SJCRH30 (cell line): Measurements from ENCODE around the genes FBXW12, NCKIPSD and USP19.

GRCh38 chr3:48087978-48088542 lies 71.8 kb upstream of the MAP4 start:
- RAMPAGE, long total RNA: no peak

GRCh38 chr3:48371870-48372337 lies at the start of gene FBXW12:
TSS of gene FBXW12 (plus strand) at chr3:48372219.
- RAMPAGE, long total RNA: no peak

DNA sequence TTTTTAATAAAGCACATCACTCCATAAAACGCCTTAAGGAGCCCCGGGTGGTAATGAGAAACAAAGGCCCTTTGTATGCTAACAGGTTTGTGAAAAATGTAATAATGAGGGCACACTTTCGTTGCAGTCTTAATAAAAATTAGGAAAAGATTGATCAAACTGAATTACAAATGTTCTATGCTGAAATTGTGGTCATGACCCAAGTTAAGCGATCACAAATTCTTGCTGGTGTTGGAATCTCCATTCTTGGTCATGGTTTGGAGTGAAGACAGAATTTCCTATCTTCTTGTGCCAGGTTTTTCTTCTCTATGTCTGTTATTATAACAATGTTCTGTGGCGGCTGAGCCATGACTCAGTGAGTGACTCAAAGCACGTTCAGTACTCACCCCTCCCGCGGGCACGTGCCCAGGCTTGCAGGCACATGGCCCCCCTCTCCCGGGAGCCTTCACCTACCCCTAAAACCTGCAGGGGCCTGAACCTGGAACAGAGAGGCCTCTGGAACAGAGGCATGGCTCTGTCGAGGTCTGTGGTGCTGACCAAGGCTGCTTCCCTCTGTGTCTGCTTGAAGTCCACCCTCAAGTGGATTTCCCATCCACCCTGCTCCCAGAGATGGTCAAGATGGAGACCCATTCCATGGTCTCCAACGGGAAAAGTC lies 27.7 kb downstream of the PLXNB1 start:
- RAMPAGE, long total RNA: no peak

DNA sequence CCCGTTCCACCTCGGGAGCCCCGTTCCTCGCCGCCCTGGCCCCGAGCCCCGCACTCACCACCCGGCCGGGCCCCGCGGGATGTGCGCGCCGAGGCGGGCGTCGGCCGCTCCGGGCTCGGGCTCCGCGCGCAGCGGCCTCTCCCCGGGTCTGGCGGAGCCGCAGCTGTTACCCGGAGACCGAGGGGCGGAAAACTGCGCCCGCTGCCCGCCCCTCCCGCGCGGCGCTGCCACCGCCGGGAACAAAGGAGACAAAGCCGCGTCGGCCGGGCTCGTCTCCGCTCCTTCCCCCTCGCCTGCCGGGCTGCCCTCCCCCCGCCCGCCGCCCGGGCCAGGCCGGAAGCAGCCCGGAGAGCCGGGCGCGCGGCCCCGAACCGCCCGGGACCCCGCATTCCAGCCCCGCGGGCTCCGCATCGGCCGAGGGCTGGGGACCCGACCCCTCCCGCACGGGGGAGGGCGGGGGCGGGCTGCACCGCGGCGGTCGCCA lies 649 bp downstream of the PLXNB1 start:
- RAMPAGE, long total RNA: no peak

DNA sequence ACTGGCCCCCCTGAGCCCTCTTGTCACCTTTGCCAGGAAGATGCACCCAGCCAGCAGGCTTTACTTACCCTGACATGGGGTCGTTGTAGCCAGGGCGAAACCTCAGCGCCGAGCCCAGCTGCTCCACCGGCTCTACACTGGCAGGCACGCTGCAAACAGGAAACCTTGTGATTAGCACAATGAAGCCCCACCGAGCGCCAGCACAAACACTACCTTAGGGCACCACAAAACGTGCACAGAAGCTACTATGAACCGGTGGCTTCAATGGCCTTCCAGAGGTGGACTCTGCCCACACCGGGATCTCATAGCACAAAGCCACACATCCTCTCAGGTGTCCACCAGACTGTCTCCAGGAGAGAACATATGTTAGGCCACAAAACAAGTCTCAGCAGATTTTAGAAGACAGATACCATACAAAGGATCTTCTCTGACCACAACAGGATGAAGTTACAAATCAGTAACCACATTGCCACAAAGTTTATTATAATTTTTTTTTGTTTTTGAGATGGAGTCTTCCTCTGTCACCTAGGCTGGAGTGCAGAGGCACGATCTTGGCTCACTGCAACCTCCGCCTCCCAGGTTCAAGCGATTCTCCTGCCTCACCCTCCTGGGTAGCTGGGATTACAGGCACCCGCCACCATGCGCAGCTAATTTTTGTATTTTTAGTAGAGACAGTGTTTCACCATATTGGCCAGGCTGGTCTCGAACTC lies 13.2 kb downstream of the TREX1 start:
- RAMPAGE, long total RNA: no peak

- RAMPAGE, long total RNA: no peak
Measured at GRCh38 chr3:48552048-48553233, 4.2 kb downstream of the PFKFB4 start.

- RAMPAGE, long total RNA: no peak
Measured at GRCh38 chr3:48596950-48597699, 2.0 kb upstream of the COL7A1 start.

DNA sequence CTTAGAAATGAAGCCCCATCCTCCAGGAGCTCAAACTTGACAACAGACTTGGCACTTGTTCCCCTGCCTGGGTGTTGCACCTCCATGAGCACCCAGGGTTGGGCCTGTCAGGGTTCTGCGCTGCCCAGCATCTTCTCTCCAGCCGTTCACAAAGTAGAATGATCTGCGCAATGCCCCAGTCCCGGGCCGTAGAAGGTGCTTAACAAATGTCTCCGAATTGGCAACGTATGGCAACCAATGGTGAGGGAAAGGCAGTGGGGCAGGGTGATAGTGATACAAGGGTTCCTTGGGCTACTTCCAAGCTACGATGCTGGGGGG lies 2.6 kb upstream of the COL7A1 start:
- RAMPAGE, long total RNA: no peak

- RAMPAGE, long total RNA: no peak
Measured at GRCh38 chr3:48629388-48629805, 5.9 kb downstream of the SLC26A6 start.

GRCh38 chr3:48663467-48664537 lies 1.1 kb upstream of the CELSR3 start:
- RAMPAGE, long total RNA: no peak

GRCh38 chr3:48685366-48686246 lies at the start of gene NCKIPSD:
TSS of gene NCKIPSD (minus strand) at chr3:48685915.
- RAMPAGE, long total RNA: no peak

DNA sequence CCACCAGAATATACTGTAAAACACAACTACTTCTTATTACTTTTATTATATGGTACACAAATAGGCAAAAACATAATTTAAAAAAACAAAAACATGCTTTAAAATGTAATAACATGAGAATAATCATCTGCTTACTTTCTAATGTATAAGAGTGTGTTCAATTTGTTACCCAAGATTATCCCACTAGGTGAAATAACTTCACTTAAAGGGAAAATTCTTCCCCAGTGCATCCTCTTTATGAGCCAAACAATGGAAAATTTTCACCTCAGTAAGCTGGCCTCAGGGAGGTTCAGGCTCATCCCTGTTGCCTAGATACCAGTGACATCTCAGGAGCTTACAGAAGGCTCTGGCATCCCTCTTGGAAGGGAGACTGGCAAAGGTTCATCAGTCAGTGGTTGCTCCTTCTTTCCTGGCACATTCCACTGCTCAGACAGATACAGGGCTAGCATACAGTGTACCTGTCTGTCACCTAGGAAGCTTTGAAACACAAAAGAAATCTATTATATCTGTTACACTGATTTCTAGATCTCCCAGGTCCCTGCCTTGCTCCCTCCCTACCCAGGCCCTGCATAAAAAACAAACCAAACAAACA lies 1.9 kb downstream of the IP6K2 start:
- RAMPAGE, long total RNA: no peak

DNA sequence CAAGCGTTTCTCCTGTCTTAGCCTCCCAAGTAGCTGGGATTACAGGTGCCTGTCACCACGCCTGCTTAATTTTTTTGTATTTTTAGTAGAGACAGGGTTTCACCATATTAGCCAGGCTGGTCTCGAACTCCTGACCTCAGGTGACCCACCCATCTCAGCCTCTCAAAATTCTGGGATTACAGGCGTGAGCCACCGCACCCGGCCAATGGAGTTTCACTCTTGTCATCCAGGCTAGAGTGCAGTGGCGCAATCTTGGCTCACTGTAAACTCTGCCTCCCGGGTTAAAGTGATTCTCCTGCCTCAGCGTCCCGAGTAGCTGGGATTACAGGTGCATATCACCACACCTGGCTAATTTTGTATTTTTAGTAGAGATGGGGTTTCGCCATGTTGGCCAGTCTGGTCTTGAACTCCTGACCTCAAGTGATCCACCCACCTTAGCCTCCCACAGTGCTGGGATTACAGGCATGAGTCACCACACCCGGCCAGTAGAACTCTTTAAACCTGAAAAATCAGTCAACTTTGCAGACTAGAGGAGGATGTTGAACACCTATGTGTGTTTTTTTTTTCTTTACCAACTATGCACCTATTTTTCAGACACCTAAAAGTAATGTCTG lies 7.8 kb downstream of the ARIH2 start:
- RAMPAGE, long total RNA: no peak

GRCh38 chr3:48927377-48927832 lies 8.8 kb downstream of the ARIH2 start:
- RAMPAGE, long total RNA: no peak

GRCh38 chr3:49006468-49006878 lies 718 bp upstream of the WDR6 start:
- RAMPAGE, long total RNA: no peak

- RAMPAGE, long total RNA: no peak
Measured at GRCh38 chr3:49006879-49007230, 336 bp upstream of the WDR6 start.

- RAMPAGE, long total RNA: no peak
Measured at GRCh38 chr3:49025238-49025809, 3.4 kb downstream of the NDUFAF3 start.

DNA sequence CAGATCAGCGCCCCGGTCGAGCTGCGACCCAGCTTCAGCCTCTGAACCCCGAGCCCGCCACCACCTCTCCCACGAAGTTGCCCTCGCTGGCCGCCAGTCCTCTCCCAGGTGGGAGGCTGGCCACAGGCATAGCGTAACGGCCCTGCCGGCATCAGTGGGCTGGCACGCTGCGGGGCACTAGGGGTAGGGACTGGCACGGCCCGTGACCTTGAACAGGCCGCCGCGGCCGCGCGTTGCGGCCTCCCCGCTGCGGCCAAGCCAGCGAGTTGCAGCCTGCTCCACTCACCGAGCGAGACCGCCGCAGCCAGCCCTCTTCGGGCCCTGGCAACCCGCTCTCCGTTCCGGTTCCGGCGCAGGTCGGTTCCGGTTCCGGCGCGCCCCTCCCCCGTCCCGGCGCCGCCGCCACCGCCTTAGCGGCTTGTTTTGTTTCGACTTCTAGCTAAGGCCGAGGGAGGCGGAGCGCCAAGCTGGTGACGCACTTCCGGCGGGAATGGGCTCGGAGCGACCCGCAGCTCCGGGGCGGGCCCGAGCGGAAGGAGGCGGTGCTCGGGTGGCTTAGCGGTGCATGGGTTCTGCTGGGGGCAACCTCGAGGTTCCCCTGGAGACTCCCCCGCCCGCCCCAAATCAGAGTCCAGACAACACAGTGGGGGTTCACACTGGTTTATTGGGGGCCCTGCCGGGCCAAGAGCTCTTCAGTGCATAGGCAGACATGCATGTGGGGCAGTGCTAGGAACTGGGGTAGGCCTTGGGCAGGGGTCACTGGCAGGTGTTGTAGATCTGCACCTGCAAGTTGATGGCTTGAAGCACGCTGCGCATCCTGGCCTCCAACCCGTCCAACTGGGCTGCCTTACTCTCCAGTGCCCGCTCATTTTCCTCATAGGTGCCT lies at the start of gene USP19:
USP19 (minus strand) TSS at position 354 of the 886 bp plus-strand sequence.
- RAMPAGE, long total RNA: no peak

GRCh38 chr3:49277998-49278284 lies 909 bp upstream of the C3orf62 start:
- RAMPAGE, long total RNA: no peak

- RAMPAGE, long total RNA: no peak
Measured at GRCh38 chr3:49279236-49279890, 2.3 kb upstream of the C3orf62 start.